Hair follicular keratinocyte (primary cell): ENCODE data around the gene CA6.

GRCh38 chr1:8083343-8084707, 57.7 kb upstream of the ERRFI1 start:
- RAMPAGE, long total RNA, result no peak

- RAMPAGE, long total RNA, result no peak
Measured at GRCh38 chr1:8154612-8155090, 128.5 kb upstream of the ERRFI1 start.

DNA sequence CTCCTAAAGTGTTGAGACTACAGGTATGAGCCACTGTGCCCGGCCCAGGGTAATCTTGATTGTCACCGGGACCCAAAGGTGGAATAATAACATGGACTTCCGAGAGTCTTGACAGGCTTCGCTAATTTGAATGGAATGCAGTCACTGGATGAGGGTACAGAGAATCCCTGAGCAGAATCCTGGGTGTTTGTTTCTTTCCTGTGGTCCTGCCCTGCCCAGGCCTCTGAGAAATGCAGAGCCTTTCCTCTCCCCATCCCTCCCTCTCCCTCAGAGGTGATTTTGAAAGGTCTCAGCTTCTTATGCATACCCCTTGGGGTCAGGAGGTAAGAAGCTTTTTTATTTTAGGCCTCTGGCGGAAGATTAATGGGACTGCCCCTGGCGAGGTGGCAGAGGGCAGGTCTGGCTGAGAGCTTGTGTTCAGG, 116.7 kb upstream of the SLC45A1 start:
- RAMPAGE, long total RNA, result no peak

DNA sequence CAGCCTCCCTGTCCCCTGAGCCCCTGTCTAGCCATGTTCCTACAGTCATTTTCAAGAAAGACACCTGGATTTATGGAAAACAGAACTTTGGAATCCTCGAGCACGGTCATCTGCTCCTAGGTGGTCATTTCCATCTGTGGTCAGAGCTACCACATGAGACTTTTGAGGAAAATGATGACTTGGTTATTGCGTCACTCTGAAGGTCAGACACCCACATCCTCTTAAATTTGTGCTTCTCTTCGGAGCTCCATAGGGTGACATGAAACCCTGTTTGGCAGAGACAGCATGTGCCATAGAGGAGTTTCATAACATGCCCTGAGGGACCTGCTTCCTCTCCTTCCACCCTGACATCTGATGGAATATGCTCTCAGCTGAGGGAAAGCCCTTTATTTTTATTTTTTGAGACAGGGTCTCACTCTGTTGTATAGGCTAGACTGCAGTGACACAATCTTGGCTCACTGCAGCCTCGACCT, 99.2 kb upstream of the SLC45A1 start:
- RAMPAGE, long total RNA, result no peak

- RAMPAGE, long total RNA, result no peak
Measured at GRCh38 chr1:8353818-8354195, 35.9 kb downstream of the SLC45A1 start.

DNA sequence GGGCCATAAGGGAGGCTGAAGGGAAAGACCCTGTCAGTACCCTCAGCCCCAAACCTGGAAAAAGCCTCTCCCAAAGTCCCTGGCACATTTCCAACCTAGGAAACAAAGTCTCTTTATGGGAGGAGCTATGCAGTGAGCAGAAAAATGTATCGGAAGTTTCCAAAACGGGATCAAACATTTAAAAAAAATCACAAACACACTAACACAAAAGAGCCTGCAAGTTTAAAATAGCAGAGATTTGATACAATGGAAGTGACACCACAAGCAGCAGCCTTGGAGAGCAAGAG, 45.5 kb downstream of the SLC45A1 start:
- RAMPAGE, long total RNA, result no peak

DNA sequence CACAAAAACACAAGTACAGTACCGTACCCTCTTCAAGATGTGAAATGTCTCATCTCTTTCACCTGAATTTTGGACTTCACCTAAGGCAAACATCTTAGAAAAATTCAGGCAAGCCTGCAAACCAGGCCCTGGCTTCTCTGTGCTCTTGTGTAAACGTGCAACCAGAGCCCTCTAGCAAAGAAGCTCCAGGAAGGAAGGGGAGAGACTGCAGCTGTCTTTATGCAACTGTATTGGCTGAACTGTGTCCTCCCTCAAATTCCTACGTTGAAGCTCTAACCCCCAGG, 60.2 kb downstream of the SLC45A1 start:
- RAMPAGE, long total RNA, result no peak

- RAMPAGE, long total RNA, result no peak
Measured at GRCh38 chr1:8392238-8393132, 74.6 kb downstream of the SLC45A1 start.

DNA sequence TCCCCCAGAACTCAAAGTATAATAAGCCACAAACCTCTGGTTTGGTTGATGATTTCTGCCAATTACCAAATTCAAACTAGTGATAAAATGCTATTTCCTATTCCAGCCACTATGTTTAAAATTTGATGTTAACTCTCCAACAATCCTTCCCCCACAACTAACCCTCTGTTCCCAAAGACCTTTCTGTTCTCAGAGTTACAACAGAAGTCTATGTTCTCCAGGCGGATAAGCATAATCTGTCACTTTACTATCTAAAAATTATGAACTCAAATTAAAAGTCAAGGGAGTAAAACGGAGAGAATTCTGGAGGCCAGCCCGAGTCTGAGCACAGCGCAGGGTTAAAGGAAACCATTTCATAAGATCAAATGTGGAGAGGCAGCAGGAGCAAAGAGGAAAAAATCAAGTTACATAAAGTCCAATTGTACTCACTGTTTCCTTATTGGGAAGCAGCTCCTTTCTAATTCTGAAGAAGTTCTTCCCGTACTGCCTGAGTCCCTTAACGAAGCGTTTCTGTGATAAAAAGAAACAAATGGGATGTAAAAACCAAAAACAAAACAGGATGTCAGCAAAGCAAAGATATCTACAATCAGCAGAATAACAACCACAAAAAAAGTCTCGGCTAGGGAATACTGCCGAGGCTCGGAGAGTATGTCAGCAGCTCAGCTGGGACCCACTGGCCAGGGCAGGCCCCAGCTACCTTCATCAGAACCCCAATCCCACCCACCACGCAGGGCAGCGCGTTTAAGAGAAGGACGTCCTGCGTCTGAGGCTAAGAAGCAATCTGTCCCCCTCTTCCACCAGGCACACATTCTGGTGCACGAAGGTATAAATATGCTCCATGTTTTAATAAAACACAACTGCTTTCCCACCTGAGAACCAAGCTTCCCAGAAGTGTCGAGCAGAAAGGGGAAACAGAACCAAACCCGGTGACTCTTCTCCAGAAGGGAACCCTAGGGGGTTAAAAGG, 104.7 kb downstream of the SLC45A1 start:
- RAMPAGE, long total RNA, result no peak

DNA sequence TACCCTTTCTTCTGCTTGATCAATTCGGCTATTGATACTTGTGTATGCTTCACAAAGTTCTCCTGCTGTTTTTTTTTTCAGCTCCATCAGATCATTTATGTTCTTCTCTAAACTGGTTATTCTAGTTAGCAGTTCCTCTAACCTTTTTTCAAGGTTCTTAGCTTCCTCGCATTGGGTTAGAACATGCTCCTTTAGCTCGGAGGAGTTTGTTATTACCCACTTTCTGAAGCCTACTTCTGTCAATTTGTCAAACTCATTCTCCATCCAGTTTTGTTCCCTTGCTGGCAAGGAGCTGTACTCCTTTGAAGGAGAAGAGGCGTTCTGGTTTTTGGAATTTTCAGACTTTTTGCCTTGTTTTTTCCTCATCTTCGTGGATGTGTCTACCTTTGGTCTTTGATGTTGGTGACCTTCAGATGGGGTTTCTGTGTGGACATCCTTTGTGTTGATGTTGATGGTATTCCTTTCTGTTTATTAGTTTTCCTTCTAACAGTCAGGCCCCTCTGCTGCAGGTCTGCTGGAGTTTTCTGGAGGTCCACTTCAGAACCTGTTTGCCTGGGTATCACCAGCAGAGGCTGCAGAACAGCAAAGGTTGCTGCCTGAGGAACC, 129.2 kb downstream of the SLC45A1 start:
- RAMPAGE, long total RNA, result no peak

DNA sequence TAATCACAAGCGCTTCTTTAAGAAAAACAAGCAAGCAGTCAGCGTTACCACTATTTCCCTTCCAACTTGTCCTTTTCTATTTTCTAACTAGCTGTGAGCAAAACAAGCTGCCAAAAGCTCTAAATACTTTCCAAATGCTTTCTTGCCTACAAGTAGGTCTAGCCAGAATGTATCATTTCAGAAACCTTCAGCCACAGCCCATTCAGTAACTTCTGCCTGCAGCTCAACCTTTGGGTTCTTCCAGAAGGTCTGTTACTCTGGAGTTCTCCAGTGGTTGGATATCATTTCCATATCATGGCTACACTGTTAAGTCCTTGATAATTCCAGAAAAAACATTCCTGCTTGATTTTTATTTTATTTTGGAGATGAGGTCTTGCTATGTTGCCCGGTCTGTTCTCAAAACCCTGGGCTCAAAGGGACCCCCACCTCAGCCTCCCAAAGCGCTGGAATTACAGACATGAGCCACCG, 192.7 kb downstream of the SLC45A1 start:
- RAMPAGE, long total RNA, result no peak

DNA sequence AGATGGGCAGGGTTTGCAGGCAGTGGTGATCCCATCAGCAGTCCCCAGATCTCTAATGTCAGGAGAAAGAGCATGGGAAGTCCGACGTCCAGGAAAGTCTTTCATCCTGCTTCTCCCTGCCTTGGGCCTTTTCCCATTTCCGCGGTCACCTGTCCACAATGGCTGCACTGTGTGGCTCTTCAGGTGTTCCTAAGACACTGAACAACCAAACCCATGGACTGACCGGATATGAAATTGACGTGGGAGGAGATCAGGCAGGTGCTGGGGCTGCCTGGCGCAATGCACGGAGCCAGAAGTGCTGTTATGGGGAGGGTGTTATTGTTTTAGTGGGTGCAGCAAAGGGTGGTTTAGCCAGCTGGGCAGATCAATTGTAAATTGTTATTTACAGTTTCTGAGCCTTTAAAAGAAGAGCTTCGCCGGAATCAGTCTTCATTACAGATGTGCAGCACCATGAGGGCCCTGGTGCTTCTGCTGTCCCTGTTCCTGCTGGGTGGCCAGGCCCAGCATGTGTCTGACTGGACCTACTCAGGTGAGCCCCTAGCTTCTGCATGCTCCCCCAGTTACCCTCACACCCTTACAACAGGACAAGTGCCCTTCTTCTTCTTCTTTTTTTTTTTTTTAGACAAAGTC, at the start of gene CA6:
CA6 (plus strand) TSS at position 432 of the 630 bp plus-strand sequence.
- RAMPAGE, long total RNA, result no peak

- RAMPAGE, long total RNA, result no peak
Measured at GRCh38 chr1:8977210-8977418, 31.4 kb downstream of the CA6 start.

DNA sequence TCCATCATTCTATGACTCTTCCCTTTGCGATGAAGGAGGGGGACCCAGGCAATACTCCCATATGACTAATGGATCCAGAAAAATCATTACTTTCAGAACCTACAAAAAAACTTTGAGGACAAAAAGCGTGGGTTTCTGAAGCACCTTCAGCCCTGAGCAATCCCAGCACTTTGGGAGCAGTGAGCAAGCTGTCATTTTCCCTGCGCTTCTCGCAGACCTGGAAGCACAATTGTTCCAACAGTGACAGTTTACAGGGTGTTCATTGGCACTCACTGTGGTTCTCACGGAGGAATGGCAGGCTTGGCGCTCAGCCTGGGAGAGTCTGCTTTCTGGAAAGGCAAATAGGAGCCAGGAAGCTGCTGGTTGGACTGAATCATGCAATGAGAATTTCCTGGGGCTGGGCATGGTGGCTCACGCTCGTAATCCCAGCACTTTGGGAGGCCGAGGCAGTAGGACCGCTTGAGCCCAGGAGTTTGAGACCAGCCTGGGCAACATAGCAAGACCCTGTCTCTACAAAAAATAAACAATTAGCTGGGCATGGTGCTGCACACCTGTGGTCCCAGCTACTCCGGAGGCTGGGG, 40.1 kb downstream of the SLC2A7 start:
- RAMPAGE, long total RNA, result no peak

DNA sequence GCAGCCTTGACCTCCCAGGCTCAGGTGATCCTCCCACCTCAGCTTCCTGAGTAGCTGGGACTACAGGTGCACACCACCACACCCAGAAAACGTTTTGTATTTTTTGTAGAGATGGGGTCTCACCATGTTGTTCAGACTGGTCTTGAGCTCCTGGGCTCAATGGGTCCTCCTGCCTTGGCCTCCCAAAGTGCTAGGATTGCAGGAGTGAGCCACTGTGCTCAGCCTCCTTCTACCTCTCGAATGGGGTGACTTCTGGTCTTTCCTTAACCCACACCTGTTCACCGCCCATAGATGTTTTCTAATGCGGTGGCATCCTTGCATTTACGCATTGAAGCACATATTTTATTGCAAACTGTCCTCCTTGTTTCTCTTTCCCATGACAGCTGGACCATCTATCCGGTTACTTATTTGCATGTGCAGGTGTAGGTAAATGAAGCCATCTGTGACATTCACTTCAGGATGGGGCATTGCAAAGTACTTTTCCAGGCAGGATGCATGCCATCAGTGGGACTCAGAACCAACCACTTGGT, 16.6 kb downstream of the SLC2A7 start:
- RAMPAGE, long total RNA, result no peak

DNA sequence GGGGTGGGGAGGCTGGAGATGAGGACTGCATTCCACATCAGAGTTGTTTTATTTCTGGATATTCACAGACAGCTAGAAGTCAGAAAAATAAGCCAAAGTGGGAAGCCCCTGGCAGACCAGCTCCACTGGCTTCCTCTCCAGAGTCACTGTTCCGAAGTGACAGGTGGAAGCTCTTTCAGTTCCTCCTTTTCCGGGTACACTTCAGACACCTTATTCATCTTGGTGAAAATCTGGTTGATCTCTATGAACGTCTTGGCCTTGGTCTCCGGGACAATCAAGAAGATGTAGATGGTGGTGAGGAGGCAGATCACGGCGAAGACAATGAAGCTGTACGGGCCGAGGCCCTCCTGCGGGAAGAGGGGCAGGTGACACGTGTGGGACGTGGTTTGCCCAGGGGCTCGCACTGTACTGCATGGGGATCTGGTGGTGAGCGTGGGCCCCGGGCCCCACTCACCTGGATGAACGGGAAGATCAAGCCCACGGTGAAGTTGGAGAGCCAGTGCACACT, 11.3 kb upstream of the SLC2A7 start:
- RAMPAGE, long total RNA, result no peak

DNA sequence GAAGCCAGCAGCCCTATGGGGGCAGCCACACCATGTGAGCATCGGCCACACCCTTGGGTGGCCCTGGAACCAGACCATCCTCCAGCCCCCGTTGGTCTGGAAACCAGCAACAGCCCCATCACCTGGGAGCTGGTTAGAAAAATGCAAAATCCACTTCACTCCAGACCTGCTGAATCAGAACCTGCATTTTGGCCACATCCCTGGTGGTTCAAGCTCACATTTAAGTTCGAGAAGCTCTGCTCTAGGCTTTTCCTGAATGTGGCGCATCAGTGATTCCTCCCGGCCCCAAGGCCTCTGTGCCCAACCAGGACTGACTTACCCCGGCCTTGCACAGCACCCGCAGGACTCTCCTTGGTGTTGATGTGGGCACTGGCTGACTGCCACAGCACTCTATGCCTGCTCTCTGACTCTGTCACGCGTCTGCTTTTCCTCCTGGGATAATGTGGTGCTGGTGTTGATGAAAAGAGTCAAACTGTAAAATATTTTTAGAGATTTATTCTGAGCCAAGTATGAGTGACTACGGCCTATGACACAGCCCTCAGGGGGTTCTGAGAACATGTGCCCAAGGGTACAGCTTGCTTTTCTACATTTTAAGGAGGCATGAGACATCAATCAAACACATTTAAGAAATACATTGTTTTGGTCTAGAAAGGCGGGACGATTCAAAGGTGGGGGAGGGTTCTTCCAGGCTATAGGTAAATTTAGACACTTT, 15.4 kb upstream of the SLC2A5 start:
- RAMPAGE, long total RNA, result no peak

DNA sequence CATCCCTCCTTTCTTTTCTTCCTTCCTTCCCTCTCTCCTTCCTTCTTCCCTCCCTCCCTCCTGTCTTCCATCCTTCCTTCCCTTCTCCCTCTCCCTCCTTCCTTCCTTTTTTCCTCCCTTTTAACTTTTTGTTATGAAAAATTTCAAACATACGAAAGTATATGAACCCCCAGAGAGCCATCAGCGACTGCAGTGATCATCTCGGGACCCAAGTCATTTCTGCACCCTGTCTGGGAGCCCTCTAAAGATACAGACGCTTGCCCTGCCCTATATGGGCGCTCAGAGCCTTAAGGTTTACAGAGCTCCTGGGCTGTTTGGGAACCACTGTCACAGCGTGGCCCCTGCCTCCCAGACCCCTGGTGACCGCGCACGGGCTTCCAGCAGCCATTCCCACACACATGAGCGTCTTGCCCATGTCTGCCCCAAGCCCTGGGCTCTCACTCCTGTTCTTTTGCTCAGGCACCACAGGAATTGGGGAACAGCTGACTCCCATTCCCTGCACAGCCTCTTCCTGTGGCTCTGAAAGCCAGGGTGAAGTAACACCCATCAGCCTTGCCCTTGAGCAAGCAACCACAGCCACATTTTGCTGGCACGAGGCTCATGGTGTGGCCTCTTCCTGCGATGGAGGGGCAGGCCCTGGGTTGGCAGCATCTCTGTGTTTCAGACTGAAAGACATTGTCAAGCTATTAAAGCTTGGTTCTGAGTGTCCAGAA, 14.2 kb upstream of the GPR157 start:
- RAMPAGE, long total RNA, result no peak

GRCh38 chr1:9151400-9152009, 22.6 kb upstream of the GPR157 start:
- RAMPAGE, long total RNA, result no peak

- RAMPAGE, long total RNA, result no peak
Measured at GRCh38 chr1:9263816-9264481, 28.7 kb upstream of the SPSB1 start.